Measurements from ENCODE around the gene MYO1E.

CAGE:
- cytosol, long polyA minus RNA, result no peak
- cytosol, long polyA plus RNA, result no peak
- long polyA plus RNA, result no peak
- nucleus, long polyA minus RNA, result no peak
- nucleus, long polyA plus RNA, result no peak
Observed at GRCh38 chr15:59354589-59355018, 18.1 kb downstream of the MYO1E start.

DNA sequence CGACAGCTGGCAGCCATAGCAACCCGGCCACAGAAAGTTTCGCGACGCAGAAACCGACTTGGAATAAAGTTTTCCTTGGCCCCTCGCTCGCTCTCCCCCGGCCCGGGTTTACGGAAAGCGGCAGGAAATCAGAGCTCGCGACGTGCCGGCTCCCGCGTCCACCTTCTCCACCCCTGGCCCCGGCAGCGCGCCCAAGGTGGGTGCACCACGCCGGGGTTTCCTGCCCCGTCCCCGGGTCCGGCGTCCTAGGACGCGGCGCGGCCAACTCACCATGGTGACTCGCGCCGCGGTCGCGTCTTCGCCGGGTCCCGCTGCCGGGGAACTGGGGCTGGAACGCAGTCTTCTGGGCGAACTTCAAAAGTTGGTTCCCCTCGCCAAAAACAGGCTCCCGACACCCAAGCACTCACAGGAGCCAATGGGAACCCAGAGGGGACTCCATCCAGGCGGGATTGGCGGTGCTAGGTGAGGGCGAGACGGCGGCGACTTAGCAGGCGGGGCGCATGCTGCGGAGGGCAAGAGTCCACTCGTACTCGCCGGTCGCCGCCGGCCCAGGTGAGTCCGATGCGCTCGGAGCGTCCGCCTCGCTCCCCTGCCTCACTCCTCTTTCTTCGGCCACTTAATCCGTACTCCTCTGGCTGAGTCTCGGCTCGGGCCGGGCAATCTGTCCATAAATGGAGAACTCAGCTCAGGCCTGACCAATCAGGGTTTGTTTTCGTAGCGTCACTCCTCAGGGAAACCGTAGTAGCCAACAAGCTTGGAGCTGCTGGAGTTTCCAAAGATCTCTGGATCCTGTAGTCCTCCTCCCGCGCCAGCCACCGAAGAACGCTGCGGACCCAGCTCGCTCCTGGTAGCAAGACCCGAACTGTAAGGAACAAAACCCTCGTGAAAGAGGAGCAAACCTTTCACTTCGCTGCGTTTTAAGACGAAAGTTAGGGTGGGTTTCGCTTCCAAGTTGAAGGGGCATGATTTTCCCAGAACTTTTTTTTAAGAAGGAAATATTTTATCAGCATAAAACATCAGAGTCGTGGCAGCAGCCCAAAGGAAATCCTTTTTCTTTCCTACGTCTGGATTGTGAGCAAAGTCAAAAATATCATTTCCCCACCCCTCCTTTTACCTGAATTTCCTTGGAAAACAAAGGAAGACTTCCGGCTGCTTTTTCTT, at the start of gene MYO1E:
Gene MYO1E, minus strand, starts transcription at position 644 of the 1,161 bp plus-strand sequence.
CAGE:
- cytosol, long polyA minus RNA, result start-site peak on the minus strand centred at position 619 of the sequence, 31 bp wide, 171 reads
- cytosol, long polyA plus RNA, result start-site peak on the minus strand centred at position 611 of the sequence, 47 bp wide, 363 and 28 reads in 2 replicates
- long polyA plus RNA, result start-site peak on the minus strand centred at position 360 of the sequence, 33 bp wide, 91 and 96 reads in 2 replicates; start-site peak on the minus strand centred at position 612 of the sequence, 45 bp wide, 609 and 696 reads in 2 replicates
- nucleus, long polyA minus RNA, result start-site peak on the minus strand centred at position 612 of the sequence, 45 bp wide, 426 reads
- nucleus, long polyA plus RNA, result start-site peak on the minus strand centred at position 580 of the sequence, 110 bp wide, 700 and 477 reads in 2 replicates

CAGE:
- cytosol, long polyA minus RNA, result no peak
- cytosol, long polyA plus RNA, result no peak
- long polyA plus RNA, result no peak
- nucleus, long polyA minus RNA, result no peak
- nucleus, long polyA plus RNA, result no peak
Observed at GRCh38 chr15:59456009-59456547, 18.1 kb downstream of the FAM81A start.

DNA sequence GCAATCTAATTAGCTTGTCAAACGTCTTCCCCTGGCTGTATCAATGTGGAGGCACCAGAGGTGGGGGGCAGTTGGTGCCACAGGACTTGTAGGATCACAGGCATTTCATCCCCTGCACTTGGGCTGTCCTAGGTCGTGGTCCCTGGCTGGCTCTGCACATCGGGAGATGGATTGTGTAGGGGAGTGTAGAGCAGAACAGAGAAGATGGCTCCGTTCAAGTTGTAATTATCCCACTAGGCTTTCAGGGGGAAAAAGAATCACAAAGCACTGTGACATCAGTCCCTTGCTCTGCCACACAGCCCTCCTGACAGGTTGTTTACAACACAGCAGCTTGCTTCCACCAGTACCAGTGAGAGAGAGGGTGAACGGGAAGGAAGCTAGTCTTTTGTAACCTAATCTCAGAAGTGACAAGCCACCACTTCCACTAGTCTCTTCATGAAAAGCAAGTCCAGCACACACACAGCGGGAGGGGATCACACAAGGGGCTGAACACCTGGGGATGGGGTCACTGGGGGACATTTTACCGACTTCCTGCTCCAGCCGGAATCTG, 86.2 kb downstream of the FAM81A start:
CAGE:
- cytosol, long polyA minus RNA, result no peak
- cytosol, long polyA plus RNA, result no peak
- long polyA plus RNA, result no peak
- nucleus, long polyA minus RNA, result no peak
- nucleus, long polyA plus RNA, result no peak

GRCh38 chr15:59543739-59544366, 67.7 kb upstream of the GCNT3 start:
CAGE:
- cytosol, long polyA minus RNA, result no peak
- cytosol, long polyA plus RNA, result no peak
- long polyA plus RNA, result no peak
- nucleus, long polyA minus RNA, result no peak
- nucleus, long polyA plus RNA, result no peak

DNA sequence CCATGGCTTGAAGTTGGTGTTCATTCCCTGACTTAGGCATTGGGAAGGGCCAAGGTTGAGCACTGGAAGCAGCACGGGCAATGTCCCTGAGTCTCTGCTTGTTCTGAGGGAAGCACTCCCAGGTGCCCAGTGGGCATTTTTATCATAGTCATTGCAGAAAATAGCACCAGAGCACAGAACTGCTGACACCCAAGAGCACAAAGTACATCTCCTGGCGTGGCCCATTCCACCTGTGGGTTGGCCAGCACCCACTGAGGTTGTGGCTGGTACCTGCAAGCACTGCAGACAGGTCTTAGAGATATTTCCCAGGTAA, 28.5 kb upstream of the GCNT3 start:
CAGE:
- cytosol, long polyA minus RNA, result no peak
- cytosol, long polyA plus RNA, result no peak
- long polyA plus RNA, result no peak
- nucleus, long polyA minus RNA, result no peak
- nucleus, long polyA plus RNA, result no peak

CAGE:
- cytosol, long polyA minus RNA, result no peak
- cytosol, long polyA plus RNA, result no peak
- long polyA plus RNA, result no peak
- nucleus, long polyA minus RNA, result no peak
- nucleus, long polyA plus RNA, result no peak
Observed at GRCh38 chr15:59686343-59686689, 2.8 kb downstream of the BNIP2 start.

GRCh38 chr15:60353902-60354428, 43.8 kb downstream of the ANXA2 start:
CAGE:
- cytosol, long polyA minus RNA, result start-site peak on the minus strand at chr15:60354164-60354168, 40 reads
- cytosol, long polyA plus RNA, result no peak
- long polyA plus RNA, result no peak
- nucleus, long polyA minus RNA, result no peak
- nucleus, long polyA plus RNA, result no peak

DNA sequence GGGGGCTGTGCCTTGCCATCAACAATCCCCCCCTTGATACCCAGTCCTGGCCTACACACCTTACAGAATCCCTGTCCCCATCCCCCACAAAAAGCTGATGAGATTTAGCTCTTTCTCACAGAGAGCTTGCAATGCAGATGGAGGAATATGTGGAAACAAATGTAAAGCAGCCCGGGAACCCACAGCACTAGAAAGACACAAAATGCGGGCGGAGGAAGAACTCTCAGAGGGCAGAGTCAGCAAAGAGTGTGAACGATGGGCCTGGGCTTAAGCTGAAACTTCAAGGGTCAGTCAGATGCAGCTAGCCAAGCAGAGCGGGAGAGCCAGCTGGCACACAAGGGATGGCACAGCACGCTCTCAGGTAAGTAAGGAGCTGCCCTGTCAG, 43.1 kb downstream of the ANXA2 start:
CAGE:
- cytosol, long polyA minus RNA, result no peak
- cytosol, long polyA plus RNA, result no peak
- long polyA plus RNA, result no peak
- nucleus, long polyA minus RNA, result no peak
- nucleus, long polyA plus RNA, result no peak

DNA sequence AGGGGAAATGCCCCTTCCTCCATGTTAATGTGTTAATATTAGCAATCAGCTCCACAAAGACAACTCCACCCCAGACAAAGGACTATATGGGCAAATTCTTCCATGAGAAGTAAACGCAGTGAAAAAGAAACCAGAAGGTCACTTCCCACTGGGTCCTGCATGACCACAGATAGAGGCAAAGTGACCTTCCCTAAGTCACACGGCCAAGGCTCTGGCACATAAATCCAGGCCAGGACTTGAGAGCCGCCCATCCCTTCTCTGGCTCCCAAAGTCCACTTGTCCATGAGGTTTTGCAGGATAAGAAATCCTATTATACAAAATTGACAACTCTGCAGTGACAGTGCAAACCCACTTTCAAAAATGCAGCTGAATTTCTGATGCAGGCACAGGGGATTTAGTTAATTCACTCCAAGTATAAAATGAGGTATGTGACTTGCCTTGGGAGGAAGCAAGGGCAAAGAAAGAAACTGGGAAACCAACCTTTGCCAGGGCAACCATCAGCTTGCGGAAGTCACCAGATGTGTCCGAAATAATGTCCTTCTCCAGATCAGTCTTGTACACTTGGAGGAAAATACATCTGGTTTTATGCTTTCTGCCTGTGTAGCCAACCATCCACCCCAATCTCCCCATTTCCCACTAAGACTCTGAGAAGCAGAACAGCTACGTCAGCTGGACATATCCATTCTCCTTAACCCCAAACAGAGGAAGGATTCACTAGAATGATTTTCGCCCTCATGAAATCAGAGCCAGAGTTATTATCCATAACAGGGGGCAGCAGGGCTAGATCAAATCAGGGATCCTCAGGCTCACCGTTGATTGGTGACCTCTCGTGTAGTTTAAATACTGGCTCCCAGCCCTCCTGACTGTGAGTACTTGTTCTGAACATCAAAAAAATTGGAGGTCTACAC, 42.1 kb downstream of the ANXA2 start:
CAGE:
- cytosol, long polyA minus RNA, result no peak
- cytosol, long polyA plus RNA, result no peak
- long polyA plus RNA, result no peak
- nucleus, long polyA minus RNA, result no peak
- nucleus, long polyA plus RNA, result no peak

CAGE:
- cytosol, long polyA minus RNA, result no peak
- cytosol, long polyA plus RNA, result no peak
- long polyA plus RNA, result no peak
- nucleus, long polyA minus RNA, result no peak
- nucleus, long polyA plus RNA, result no peak
Observed at GRCh38 chr15:60495776-60496240, 16.9 kb upstream of the ICE2 start.

DNA sequence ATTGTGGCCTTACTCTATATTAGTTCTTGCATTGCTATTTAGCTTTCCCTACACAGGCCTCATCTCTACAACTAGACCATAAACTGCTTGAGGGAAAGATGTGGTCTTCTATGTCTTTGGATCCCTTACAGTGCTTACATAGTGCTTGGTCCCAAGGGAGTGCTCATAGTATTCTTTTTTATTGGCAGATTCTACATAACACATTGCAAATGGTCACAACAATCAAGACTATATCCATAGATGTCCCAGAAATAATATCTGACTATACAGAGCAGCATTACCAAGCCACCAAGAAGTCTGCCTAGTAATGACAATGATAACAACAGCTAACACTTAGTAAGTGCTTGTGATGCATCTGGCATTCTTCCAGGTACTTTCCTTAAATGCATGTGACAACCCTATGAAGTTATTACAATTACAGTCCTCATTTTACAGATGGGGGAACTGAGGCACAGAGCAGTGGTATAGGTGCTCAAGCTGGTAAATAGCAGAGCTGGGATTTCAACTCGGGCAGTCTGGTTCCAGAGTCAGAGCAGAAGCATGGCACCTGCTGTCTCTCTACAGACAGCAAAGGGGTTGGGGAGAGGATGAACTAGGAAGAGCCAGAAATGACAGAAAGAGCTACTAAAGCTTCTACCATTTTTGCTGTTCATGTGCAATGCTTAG, 49.6 kb upstream of the ICE2 start:
CAGE:
- cytosol, long polyA minus RNA, result no peak
- cytosol, long polyA plus RNA, result no peak
- long polyA plus RNA, result no peak
- nucleus, long polyA minus RNA, result no peak
- nucleus, long polyA plus RNA, result no peak

CAGE:
- cytosol, long polyA minus RNA, result no peak
- cytosol, long polyA plus RNA, result no peak
- long polyA plus RNA, result no peak
- nucleus, long polyA minus RNA, result start-site peak on the minus strand at chr15:60546189-60547045, 6 reads
- nucleus, long polyA plus RNA, result no peak
Observed at GRCh38 chr15:60546514-60547201, 67.7 kb upstream of the ICE2 start.

CAGE:
- cytosol, long polyA minus RNA, result no peak
- cytosol, long polyA plus RNA, result no peak
- long polyA plus RNA, result no peak
- nucleus, long polyA minus RNA, result no peak
- nucleus, long polyA plus RNA, result no peak
Observed at GRCh38 chr15:60559342-60559754, 80.4 kb upstream of the ICE2 start.

DNA sequence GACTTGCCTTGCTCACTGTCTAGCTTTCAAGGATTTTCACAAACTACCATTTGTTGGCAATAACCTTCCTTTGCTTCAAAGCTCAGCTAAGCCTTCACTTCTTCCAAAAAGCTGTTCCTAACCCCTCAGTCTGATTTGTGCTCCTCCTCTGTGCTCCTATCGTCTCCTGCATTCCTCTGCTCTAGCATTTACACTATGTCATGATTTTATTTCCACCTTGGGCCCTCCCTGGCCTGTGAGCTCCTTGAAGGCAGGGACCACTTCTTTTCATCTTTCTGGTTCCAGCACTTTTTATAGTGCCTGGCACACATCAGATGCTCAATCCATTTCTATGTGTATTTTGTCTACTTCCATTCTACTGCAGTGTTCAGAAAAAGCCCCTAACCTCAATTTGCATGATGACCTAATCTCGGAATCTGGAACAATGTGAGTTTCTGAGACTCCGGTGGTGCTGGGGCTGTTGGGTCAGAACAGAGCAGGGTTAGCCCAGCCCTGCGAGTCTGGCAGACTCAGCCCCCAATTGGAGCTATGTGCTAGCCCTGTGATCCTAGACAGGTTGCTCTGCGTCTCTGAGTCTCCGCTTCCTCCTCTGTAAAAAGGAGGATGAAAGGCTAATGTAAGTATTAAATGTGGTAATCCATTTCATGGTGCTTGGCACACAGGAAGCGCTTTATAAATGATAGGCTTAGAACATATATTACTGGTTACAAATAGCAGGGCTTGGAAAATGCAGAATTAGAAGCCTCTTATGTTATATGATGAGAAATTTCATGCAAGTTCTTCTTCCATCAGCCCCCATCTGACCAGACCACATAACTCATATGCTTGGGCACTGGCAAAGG, 94.9 kb upstream of the ICE2 start:
CAGE:
- cytosol, long polyA minus RNA, result no peak
- cytosol, long polyA plus RNA, result no peak
- long polyA plus RNA, result no peak
- nucleus, long polyA minus RNA, result no peak
- nucleus, long polyA plus RNA, result no peak

DNA sequence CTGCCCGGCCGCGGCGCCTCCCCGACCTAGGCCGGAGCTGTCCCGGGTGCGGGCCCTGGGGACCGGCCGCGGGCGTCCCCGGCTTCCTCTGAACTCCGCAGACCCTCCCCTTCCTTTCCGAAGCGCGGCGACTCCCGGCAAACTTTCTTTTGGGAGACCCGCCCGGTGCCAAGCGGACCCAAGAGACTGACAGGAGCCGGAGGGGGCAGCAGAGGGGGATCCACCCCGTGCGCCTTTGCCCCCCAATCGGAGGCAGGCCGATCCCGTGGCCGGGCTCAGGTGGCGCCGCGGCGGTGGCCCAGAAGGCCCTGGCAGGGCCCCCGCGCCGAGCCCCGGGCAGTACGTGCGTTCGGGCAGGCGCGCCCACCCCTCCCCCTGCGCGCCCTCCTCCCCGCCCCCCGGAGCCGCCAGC, 113.0 kb upstream of the ICE2 start:
CAGE:
- cytosol, long polyA minus RNA, result no peak
- cytosol, long polyA plus RNA, result no peak
- long polyA plus RNA, result no peak
- nucleus, long polyA minus RNA, result no peak
- nucleus, long polyA plus RNA, result no peak

GRCh38 chr15:60616102-60616640, 137.2 kb upstream of the ICE2 start:
CAGE:
- cytosol, long polyA minus RNA, result no peak
- cytosol, long polyA plus RNA, result no peak
- long polyA plus RNA, result no peak
- nucleus, long polyA minus RNA, result no peak
- nucleus, long polyA plus RNA, result no peak

DNA sequence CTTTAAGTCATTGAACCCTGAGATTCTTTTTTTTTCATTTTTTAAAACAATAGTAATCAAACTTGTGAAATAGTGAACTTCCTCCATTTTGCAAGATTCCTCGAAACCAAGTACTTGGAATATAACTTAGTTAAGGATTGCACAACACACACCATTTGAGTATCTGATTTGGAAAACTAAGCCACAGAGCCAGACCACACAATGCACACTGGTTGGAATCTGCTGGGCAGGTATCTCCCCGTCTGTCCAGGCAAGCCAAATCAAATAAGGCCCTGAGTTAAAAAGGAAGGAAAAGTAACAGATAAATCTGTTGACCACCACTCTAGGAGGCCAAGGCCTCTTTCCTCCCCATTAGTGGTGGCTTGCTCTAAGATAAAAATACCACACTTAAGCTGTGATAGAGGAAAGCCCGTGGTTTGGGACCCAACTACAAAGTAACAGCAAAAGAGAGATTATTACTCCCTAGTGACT, 177.6 kb upstream of the ICE2 start:
CAGE:
- cytosol, long polyA minus RNA, result no peak
- cytosol, long polyA plus RNA, result no peak
- long polyA plus RNA, result no peak
- nucleus, long polyA minus RNA, result no peak
- nucleus, long polyA plus RNA, result no peak

CAGE:
- cytosol, long polyA minus RNA, result no peak
- cytosol, long polyA plus RNA, result no peak
- long polyA plus RNA, result no peak
- nucleus, long polyA minus RNA, result no peak
- nucleus, long polyA plus RNA, result no peak
Observed at GRCh38 chr15:60844931-60845385, 366.0 kb upstream of the ICE2 start.

GRCh38 chr15:61170191-61170961, 58.7 kb downstream of the RORA start:
CAGE:
- cytosol, long polyA minus RNA, result no peak
- cytosol, long polyA plus RNA, result no peak
- long polyA plus RNA, result no peak
- nucleus, long polyA minus RNA, result no peak
- nucleus, long polyA plus RNA, result no peak